ENCODE measurements around a stretch of chr5.

DNA sequence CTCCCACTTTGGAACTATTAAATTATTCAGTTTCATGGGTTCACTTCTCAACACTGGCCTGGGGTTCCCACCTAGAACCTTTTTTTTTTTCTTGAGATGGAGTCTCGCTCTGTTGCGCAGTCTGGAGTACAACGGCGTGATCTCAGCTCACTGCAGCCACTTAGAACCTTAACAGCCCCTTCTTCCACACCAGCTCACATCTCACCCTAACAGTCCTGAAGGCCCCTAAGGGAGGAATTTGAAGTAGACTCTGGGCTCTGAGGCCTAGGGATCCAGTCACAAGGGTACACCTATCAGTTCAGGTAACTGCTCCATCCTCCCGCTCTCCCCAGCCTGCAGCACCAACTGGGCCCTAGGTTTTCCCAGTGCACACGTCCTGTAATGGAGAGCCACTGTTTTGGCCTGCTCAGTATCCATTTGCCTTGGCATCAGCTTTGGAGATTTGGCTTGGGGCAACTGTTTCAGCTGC lies 86.5 kb upstream of the CTNNA1 start:
- RRBS: no CpG with 5 or more reads among the region's 6 CpGs

GRCh38 chr5:138726934-138727359 lies 26.3 kb upstream of the CTNNA1 start:
- RRBS: no CpG with 5 or more reads among the region's 3 CpGs

GRCh38 chr5:138901416-138902263 lies 26.5 kb upstream of the LRRTM2 start:
- RRBS: no CpG with 5 or more reads among the region's 5 CpGs

DNA sequence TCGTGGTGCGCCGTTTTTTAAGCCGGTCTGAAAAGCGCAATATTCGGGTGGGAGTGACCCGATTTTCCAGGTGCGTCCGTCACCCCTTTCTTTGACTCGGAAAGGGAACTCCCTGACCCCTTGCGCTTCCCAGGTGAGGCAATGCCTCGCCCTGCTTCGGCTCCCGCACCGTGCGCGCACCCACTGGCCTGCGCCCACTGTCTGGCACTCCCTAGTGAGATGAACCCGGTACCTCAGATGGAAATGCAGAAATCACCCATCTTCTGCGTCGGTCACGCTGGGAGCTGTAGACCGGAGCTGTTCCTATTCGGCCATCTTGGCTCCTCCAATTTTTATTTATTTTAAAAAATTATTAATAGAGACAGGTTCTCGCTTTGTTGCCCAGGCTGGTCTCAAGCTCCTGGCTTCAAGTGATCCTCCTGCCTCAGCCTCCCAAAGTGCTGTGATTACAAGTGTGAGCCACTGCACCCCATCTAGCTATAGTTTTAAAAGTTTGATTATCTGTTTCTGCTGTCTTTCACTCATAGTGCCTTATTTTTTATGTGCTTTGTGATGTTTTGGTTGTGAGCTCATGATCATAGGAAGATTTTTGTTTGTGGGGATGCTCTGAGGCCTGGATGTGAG lies 136.1 kb upstream of the LRRTM2 start:
- RRBS: no CpG with 5 or more reads among the region's 25 CpGs

- RRBS: no CpG with 5 or more reads among the region's 2 CpGs
Measured at GRCh38 chr5:139282491-139282920, 11.0 kb upstream of the MATR3 start.

GRCh38 chr5:139298786-139299955 lies 5.6 kb downstream of the MATR3 start:
- RRBS: no CpG with 5 or more reads among the region's 10 CpGs

DNA sequence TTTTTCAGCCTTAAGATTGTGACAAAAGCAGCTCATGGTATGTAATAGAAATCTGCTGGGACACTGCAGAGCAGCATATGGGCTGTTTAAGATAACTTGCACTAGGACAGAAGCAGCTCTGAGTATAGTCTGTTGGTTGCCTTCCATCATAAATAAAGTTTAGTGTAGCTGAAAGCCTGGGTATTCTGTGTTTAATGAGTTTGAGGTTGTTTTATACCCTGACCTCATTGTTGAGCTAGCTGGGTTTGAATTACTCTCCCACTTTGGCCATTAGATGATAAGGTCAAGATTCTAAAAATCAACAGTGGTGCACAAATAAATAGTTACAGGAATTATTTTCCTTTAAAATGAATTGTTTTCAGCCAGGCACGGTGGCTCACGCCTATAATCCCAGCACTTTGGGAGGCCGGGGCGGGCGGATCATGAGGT lies 9.3 kb upstream of the PAIP2 start:
- RRBS: no CpG with 5 or more reads among the region's 5 CpGs

- RRBS: no CpG with 5 or more reads among the region's 3 CpGs
Measured at GRCh38 chr5:139363802-139364328, 19.2 kb downstream of the SLC23A1 start.

GRCh38 chr5:139392915-139393661 lies 1.8 kb downstream of the PROB1 start:
- RRBS: 2% methylated on average over 34 of the region's 60 CpGs

- RRBS: 0% methylated on average over 1 of the region's 8 CpGs
Measured at GRCh38 chr5:139475198-139475740, 4.5 kb downstream of the SMIM33 start.

DNA sequence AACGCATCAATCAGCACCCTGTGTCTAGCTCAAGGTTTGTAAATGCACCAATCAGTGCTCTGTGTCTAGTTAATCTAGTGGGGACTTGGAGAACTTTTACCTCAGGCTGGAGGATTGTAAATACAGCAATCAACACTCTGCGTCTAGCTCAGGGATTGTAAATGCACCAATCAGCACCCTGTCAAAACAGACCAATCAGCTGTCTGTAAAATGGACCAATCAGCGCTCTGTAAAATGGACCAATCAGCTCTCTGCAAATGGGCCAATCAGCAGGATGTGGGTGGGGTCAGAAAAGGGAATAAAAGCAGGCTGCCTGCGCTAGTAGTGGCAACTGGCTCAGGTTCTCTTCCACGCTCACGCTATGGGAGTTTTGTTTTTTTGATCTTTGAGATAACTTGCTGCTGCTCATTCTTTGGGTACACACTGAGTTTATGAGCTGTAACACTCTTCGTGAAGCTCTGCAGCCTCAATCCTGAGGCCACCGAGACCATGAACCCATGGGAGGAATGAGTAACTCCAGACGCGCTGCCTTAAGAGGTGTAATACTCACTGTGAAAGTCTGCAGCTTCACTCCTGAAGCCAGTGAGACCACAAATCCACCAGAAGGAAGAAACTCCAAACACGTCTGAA lies 10.8 kb upstream of the UBE2D2 start:
- RRBS: no CpG with 5 or more reads among the region's 11 CpGs

DNA sequence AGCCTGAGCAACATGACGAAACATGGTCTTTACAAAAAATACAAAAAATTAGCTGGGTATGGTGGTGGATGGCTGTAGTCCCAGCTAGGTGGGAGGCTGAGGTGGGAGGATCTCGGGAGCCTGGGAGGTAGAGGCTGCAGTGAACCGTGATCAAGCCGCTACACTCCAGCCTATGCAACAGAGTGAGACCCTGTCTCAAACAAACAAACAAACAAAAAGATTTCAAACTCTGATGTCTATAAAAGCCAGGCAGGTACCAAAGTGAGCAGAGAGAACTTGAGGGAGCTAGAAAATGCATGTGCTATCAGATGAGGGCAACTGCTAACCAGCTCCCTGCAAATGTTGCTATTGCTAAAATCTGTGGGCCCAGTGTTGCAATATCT lies 5.3 kb downstream of the UBE2D2 start:
- RRBS: no CpG with 5 or more reads among the region's 4 CpGs

GRCh38 chr5:139652859-139653463 lies 4.8 kb downstream of the CXXC5 start:
- RRBS: no CpG with 5 or more reads among the region's 7 CpGs

DNA sequence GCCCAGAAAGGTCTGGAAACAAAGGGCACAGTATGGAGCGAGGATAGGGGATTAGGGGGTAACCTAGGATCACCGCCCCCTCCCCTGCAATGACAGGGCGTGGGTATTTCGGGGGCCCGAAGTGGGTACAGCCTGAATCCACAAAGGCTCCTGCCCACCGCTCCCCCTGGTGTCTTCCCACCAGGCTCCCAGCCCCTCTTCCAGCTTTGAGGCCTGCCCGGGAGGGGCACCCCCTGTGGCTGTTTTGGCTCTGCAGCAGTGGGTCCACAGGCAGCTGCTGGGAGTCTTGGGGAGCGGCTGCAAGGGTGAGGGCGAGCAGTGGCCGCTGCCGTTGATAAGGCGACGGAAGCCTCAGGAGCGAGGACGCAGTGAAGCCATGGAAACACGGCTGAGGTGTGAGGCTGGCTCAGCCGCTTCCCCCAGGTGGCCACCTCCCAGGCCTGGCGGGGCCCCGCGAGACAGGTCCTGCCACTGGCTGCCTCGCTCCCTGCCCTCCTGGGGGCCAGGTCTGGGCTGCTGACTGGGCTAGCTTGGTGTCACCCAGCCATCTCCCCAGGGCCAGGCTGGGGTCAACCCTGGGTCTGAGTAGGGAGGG lies 41.4 kb downstream of the CXXC5 start:
- RRBS: no CpG with 5 or more reads among the region's 21 CpGs

DNA sequence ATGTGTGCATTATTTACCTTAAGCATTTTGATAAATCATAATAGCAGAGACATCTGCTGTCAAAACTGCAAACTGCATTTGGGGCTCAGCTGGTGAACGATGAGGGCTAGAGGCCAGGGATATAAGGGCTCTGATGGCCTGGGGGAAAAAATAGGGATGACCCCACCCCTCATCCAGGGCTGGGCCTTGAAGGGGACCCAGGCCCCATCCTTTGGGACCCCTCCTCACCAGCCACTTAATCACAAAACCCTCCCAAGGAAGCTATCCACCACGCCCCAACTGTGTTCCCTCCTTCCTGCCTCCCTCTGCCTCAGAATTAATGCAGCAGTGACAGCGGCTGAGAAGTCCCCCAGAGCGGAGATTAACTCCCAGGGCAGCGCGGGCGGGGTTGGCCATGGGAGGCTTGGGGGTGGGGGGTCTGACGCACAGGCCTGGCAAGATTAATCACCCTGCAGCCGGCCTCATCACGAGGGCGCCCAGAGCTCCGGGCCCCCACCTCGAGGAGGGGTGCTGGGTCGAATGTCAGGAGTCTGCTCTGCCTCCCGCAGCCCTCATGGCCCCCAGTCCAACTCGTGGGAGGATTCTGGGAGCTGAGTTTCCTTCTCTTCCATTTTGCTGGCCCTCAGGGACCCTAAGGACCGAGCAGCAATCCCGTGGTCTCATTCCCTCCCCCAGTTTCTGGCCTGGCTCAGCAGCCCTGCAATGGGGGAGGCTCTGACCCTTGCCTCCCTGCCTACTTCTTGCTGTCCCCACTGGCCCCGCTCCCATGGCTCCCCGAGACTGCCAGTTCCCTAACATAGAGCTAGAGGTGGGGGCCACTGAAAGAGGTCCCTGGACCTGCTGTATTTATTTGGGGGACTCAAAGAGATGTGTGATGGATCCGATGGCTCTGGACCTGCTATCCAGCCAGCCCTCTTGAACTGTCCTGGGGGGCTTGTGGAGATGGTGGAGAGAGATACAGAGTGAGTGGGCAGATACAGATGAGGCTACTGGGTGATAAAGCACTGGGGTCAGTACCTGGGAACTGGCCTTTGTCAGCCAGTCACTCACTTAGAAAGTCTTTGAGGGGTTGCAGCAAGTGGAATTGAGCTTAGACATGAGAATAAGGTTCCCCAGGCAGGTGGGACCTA lies 42.4 kb downstream of the CXXC5 start:
- RRBS: no CpG with 5 or more reads among the region's 21 CpGs

DNA sequence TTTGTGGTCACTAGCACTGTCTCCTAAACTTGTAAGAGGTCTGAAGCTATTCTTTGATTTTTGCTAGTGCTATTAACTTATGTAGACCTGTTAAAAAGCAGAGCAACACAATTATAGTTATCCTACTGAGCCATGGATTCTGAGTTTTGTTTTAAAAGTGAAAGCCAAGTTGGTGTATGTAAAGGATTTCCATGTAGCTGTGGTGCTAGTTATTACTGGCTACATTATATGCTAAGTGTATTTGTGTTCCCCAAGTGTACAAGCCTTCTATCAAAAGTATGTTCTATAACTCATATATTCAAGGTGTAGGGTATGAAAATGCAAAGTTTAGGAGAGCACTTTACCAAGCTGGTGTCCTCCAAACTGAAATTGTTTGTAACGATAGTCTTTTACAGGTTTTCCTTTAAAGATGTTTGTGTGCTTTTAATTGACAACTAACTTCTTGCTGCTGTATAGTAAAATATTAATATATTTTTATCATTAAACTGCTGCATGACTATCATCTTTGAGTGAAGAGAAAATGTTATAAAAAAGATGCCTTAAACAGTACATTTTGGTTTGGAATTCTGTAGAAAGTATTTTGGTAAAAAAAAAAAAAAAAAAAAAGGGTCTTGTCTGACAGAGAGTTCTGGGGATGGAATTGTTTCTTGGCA lies 2.5 kb downstream of the PURA start:
- RRBS: no CpG with 5 or more reads among the region's 1 CpG

DNA sequence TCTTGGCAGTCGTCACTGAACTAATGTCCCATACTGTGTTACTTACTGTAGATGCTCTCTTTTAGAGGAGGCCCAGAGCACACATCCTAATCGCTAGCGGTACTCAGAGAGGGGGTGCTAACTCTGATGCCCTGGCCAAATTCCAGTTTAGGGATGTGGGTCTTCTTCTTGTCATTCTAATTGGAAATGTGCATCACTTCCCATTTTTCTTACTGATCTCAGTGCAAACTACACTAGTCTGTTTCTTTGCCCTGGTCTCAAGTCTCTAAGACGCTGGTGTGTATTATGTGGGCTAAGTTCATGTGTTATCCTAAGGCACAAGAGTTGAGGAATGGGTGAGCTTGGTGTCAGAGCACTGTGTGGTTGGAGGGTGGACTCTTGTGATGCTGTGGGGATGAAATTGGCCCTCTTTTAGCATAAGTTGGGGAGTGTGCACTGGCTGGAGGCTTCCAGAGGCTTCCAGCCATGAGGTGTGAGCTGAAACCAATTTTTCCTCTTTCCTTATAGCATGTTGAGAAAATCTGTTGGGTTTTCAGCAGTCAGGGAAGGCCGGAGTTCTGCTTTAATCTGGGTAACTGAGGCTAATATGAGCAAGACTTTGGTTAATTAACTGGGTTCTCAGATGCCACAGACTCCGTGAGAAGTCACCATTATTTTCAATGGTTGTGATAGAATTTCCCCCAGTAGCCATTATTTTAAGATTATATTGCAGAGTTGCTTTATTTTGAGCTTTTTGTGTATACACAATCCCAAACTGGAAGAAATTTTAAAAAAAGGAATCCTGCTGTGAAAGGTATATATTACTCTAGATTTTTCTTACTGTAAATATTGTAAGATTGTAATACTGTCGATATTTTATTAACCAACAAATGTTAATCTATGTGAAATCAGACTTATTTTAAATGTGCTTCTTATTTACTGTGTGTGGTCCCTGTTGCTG lies 1.4 kb downstream of the IGIP start:
- RRBS: no CpG with 5 or more reads among the region's 7 CpGs

DNA sequence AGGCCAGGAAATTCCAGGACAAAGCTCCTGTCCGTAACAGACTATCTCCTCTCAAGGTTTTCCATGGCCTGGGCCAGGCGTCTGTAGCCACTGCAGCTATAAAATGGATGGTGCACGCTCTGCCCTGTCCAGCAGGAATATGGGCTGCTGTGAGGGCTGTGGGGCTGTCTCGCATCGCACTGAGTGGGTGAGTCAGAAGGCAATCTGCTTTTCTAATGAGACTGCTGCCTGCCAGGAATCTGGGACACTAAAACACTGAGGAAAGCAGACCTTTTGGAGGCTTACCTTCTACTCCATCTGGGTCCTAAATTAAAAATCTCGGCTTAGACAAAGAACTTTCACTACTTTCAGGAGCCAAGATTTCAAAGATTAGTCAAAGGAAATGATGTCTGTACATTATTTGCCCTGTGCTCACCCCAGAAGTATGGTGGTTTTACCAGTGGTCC lies 56.5 kb downstream of the PFDN1 start:
- RRBS: no CpG with 5 or more reads among the region's 6 CpGs

- RRBS: no CpG with 5 or more reads among the region's 2 CpGs
Measured at GRCh38 chr5:140293388-140293804, 9.5 kb downstream of the PFDN1 start.

GRCh38 chr5:140381443-140381647 lies 20.3 kb upstream of the ANKHD1 start:
- RRBS: no CpG with 5 or more reads among the region's 1 CpG

Measured in retinal pigment epithelial cell (primary cell).